Duodenum (tissue), 1 donor: ENCODE results near the genes OSGIN1 and NECAB2.

- PRO-cap = no peak
These were observed 75.5 kb upstream of the PLCG2 start for GRCh38 chr16:81703551-81704129.

DNA sequence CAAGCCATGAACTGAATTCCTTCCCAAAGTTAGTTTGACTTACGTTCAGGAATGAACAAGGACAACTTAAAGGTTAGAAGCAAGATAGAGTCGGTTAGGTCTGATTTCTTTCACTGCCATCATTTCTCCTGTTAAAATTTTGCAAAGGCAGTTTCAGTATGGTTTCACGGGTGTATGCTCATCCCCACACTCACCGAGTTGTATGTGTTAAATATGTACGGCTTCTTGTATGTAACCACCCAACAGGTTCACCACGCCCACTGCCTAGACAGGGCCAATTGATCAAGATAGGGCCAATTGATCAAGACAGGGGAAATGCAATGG lies 62.7 kb upstream of the PLCG2 start:
- PRO-cap = unidirectional peak, minus-strand start at position 200 of the sequence

DNA sequence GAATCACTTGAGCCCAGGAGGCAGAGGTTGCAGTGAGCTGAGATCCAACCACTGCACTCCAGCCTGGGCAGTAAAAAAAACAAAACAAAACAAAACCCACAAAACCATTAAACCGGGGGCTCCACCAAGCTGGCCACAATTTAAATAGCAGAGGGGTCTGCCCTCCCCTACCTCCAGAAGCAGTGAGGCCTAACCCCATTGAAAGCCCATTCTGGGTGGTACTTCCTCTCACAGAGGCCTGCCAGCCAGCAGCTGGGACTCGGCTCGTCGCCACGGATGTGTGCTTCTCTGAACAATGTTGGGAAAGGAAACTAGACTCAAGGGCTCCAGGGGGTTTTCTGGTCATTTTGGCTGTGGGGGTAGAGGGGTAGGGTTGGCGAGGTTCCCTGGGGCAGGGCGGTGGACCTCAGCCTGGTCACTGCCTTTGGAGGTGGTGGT lies 4.8 kb upstream of the PLCG2 start:
- PRO-cap = no peak

DNA sequence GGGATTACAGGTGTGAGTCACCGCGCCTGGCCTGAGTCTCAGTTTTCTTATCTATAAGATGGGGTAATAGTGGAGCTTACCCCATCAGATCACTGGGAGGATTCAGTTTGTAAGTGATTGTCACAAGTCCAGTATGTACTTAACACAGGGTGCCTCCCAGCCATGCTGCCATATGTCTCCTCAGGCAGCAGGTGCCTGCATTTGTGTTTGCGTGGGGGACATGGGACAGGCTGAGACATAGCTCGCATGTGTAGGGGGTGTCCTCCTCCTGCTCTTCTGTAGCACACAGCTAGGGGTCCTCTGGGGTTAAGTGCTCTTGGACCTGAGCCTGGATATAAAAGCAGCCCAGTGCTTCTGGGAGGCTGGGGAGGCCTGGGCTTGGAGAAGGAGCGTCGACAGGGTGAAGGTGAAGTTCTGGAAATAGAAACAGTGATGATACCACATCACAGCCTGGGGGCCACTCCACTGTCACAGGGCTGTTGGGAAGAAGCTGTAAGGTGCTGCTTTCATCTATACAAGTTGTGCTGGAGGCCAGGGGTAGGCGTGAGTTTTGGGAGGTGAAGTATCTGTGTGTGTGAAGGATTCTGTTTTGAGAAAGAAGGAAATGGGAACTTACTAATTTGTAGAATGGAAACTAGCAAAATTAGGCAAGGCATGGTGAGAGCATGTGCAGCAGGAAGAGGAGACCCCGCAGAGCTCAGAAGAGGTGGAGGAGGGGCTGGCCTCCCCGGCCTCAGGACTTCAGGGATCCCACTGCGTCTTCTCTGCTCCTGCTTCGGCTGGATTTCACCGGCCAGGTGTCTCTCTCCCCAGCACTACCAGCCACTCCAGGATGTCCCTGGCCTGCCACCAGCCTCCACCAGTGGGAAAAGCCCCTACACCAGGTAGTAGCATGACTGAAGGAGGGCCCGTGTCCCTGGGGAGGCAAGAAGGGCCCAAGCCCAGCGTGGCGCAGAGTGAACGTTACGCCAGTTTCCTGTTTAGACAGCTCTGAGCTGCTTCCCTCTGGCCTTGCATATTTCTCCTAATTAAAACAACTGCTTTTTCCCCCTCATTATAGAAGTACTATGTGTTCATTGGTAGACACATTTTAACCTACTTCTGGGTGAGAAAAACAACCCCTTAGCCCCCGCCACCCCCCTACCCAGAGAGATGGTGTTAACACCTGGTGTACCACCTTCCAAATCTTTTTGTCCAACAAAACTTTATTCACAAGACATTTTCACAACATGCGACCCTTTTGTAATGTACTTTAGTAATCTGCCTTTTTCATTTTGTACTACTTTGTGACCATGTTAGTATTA lies 19.5 kb downstream of the PLCG2 start:
- PRO-cap = no peak

- PRO-cap = no peak
These were observed 14.3 kb downstream of the SDR42E1 start for GRCh38 chr16:81996680-81997618.

DNA sequence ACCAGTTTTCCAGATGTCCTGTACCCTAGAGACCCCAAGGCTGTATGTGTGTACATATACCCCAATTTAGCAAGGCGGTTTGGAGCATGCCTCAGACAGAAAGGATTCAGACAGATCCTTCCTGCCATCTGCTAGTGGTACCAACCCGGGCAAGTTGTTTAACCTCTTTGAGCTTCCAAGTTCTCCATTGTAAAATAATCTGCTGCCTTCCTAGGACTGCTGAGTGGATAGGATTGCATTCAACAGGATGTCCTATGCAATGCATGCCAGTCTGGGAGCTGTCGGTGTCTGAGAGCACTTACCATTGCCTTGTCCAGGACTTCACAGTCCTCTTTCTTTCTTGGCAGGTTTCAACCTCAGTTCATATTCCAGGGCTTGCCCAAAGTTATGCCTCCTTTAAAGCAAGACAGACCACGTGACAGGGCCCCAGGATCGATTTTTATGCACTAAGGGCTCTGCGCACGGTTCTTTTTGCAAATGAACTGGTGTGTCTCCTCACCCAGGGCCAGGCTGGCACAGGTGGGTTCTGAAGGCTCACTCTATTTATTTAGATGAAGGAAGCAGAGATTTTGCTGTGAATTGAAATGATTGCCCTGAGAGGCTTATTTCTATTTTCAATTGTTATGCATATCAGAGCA lies 2.1 kb downstream of the CDH13 start:
- PRO-cap = no peak

- PRO-cap = no peak
These were observed 2.9 kb downstream of the CDH13 start for GRCh38 chr16:82629420-82630282.

DNA sequence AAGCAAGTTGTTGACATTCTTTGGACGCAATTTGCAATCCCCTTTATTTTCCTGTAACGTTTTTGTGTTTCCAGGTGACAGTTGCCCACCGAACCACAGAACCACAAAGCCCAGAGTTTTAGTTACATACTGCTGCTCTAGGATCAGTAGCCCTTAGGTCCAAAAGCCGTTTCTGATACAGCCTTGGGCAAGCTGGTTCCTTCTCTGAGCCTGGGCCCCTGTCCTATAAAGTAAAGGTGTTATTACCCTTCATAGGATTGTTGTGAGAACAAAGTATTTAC lies 461.5 kb downstream of the CDH13 start:
- PRO-cap = unidirectional peak, minus-strand start at position 105 of the sequence

DNA sequence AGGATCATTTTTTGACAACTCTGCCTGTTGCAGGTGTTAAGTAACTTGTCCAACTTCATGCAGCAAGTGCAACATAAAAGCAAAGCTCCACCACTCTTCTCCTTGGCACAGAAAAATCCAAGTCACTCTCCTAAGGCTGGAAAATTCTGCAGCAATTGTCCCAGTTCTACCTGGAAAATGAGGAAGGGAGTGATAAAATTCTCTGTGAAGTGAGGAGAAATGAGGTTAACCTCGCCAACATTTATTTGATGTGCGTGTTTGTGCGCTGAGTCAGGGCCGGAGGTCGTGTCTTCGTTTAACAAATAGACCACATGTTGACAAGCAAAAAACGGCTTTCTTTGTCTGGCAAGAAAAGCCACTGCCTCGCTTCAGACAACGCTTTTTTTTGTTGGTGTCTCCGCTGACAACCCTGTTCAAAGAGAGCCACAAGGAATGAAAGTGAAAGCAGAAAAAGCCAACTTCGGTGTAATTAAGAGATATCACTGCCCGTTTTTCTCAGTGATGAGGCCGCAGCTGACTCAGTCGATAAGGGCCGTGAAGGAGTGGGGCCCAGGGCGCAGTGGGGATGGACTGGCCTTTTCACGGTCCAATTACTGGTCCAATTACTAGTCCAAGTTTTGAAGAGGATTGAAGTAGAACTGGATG lies 510.5 kb downstream of the CDH13 start:
- PRO-cap = no peak

GRCh38 chr16:83945570-83946078 lies 7.4 kb upstream of the OSGIN1 start:
- PRO-cap = no peak

DNA sequence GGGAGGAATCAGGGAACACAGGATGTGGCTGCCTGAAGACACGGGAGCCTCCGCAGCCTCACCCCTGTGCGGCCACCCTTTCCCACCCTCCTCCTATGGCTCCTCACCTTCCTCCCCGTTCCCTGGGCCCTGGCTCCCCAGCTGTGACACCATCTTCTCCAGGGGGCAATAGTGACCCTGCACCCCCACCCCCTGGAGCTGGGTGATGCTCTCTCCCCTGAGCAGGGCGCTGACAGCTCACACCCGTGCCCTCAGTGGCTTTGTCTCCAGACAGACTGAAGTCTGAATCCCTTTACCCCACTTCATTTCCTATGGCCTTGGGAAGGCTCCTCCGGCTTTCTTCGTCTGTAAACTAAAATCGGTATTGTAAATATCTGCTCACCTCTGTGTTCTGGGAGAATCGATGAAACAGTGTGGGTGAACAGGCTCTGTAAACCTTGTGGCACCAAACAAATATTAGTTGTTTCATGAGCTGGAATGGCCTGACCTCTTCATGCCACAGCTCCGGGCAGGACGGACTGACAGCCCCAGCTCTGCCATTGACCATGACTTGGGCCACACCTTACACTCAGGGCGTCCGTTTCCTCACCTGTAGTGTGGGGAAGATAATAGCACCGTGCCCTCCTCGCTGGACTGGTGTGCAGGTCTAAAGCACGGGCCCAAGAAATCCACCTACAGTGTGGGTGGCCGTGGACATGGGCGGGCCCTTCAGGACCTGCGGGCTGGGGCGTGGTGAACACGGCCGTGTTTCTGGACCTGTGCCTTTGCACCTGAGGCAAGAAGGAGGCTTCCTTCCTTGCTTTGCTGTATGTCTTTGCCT lies 6.3 kb upstream of the OSGIN1 start:
- PRO-cap = no peak

- PRO-cap = no peak
These were observed 5.2 kb upstream of the OSGIN1 start for GRCh38 chr16:83947688-83948334.

DNA sequence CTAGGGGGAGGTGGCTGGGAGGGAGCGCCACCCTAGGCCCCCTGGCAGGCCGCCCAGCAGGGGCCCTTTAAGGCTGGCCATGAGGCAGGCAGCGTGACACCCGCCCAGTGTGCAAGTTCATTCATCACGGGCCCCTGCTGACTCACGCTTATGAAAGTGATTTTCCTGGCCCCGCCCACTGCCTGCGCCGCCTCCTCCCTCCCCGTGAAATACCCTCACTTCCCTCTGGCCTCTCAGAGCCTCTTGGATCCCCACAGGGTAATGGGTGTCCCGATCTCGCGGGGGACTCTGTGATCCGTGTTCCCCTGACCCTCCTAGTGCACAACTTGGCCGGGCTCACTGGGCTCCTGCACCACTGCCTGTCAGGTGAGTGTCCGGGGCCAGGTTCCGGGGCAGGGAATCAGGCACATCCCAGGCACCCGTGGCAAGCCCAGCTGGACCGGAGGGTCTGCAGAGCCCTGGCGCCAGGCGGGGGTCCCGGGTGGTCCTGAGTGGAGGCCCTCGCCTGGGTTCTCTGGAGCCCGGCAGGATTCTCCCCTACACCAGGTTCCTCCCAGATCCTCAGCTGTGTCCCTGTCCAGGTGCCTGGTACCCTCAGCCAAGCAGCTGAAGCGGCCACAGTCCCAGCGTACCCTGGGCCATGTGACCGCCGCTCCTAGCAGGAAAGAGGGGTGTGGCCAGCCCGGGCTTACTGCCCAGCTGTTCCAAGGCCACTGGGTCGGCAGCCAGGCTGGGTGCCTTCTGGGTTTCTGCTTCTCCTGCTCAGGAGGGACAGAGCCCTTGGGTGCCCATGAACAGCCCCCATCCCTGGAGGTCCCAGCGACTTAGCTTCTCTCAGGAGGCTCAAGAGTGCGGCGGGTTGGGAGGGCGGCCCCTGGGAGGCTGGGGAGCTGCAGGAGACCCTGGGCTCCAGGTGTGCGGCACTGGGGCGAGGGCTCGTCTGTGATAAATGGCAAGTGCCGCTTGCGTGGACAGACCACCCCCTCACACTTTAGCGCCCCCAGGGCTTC lies at the start of gene OSGIN1:
OSGIN1 (plus strand) TSS at position 236 of the 1,010 bp plus-strand sequence.
- PRO-cap = unidirectional peak, plus-strand start at position 187 of the sequence; unidirectional peak, plus-strand start at position 236 of the sequence; bidirectional peak, plus-strand start at position 718 of the sequence, minus-strand start at position 635 of the sequence

DNA sequence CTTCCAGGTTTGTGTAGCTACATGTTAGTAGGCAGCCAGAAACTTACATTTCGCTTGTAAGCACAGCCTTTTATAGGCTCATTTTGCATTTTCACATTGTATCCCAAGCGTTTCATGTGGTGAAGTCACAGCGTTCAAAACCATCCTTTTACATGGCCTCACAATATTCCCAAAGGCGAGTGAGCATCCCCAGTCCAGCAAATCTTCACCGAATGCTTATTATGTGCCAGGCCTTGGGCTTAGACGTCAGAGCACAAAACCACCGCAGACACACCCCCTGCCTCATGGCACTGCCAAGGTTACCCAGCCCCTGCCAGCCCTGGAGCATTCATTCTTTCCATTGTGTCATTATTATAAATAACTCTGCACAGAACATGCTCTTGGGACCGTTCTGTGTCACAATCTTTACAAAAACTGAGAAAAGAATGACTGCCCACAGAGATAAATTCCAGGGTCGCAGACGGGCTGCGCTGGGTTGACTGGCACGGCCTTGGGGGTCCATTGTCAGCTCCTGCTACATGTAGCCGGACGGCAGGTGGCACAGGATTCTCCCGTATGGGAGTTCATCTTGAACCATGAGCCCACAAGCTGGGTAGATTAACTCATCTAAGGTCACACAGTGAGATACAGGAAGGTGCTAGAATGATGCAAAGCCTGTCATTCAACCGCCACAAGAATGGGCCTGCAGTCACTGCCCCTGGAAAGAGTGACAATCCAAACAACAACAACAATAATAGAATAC lies 4.7 kb upstream of the NECAB2 start:
- PRO-cap = no peak

DNA sequence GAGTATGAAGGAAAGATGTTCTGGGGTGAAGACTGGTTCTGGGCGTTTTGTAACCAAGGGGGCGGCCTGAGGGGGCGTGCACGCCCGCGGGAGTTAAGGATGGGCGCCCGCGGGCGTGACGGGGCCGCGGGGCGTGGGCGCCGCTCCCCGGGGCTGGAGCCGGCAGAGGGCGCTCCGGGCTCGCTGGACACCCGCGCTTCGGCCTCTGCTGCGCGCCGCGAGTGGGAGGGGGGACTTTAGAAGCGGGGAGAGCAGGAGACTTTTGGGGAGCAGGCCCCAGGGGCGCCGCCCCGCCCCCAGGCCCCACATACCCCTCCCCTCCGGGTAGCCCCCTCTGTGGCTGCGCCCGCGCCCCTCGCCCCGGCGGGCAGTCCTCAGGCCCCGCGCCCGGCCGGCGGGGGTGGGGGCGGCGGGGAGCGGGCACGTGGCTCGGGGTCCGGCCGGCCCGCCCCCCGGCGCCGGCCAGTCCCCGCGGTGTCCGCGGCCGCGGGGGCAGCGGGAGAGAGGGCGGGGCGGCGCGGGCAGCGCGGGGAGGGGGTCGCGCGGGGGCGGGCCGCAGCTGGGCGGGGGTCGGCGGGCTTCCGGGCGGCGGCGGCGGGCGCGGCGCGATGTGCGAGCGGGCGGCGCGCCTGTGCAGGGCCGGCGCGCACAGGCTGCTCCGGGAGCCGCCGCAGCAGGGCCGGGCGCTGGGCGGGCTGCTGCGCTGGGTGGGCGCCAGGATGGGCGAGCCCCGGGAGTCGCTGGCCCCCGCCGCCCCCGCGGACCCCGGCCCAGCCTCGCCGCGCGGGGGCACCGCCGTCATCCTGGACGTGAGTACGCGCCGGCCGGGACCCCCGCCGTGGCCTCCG lies at the start of gene NECAB2:
NECAB2 (plus strand) TSS at position 204 of the 848 bp plus-strand sequence.
- PRO-cap = no peak

DNA sequence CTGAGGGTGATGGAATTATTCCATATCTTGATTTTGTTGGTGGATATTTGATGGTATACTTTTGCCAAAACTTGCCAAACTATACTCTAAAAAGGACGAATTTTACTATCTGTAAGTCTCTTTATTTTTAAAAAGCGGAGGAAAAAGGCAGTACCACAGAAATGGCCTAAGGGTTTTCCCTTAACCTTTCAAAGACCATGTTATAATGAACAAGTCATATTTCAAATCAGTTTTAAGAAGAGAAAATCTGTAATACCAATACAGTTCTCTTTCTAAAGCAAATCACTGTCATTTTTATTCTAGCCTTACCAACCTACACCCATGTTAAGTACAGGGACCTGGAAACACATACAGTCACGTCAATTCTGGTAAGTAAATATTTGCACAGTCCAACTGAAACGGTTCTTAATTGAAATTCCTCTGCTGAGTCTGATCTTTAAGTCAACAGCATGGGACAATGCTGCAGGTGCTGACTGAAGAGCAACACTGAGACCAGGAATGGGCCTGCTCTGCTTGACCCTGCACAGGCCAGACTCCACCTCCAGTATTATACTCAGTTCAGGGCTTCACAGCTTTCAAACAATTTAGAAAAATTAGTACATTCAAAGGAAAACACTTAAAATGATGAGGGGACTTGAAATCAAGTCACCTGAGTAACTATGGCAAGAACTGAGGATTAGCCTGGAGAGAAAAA lies 20.2 kb downstream of the MBTPS1 start:
- PRO-cap = no peak

- PRO-cap = no peak
These were observed 6.0 kb downstream of the ADAD2 start for GRCh38 chr16:84196920-84197391.

DNA sequence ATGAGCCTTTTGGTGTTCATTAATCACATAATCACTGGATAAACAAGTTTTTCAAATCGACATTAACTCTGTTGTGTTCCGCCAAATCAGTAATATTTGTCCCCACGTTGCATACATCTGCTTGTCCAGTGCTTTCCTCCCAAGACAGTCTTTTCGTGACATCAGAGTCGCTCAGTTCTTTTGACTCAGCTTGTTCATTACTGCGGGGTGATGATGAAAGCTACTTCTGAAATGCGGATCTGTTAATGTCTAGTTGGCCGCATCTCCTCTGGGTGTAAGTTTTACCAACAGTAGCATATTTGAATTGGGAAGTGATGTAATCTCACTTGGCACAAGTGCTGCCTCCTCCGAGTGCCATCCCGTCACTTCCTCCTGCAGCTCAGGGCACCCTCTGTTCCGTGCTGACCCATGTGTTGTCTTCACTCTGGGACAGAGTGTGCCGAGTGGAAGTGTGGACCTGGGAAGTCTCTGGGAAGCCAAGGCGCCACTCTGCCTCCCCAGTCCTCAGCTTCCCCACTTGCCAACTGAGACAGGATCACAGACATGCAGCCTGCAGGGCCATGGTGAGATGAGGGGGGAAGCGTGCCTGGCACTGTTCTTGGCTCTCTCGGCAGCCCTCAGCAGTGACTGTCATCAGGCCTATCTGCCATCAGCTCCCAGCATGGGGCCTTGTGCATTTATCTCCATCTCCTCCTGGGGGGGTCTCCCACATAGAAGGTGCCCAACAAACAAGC lies 8.9 kb downstream of the ADAD2 start:
- PRO-cap = no peak

- PRO-cap = unidirectional peak, plus-strand start at chr16:84295553
These were observed 572 bp downstream of the WFDC1 start for GRCh38 chr16:84295140-84295759.

DNA sequence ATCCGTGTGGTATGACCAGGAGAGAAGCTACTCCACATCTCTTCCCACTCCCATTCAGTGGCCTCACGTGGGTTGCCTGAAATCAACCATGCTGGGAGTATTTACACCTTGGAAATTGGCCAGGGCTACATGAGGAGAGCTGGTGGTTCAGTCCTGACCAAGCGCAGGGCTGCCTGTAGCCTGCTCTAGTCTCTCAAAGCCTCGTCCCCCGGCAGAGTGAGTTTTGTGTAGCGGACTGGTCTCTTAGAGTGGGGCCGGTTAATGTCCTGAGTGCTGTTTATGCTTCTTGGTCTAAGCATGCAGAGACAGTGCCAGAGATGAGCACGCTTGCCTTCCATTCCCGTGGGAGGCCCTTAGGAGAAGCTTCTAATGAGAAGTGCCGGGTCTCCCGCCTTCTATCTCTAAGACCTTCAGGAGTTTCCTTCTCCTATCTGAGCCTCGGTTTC lies 3.8 kb downstream of the WFDC1 start:
- PRO-cap = unidirectional peak, minus-strand start at position 237 of the sequence